Hepatocyte (in vitro differentiated cells and primary cell): ENCODE data around the genes ACADM, ZZZ3 and FUBP1.

- RAMPAGE, long total RNA, result no peak
- RRBS, result 2% methylated on average over 18 of the region's 42 CpGs
Measured at GRCh38 chr1:75614645-75615293, 3.9 kb upstream of the SLC44A5 start.

GRCh38 chr1:75615877-75616922, 5.3 kb upstream of the SLC44A5 start:
- RAMPAGE, long total RNA, result no peak
- RRBS, result 2% methylated on average over 19 of the region's 81 CpGs

DNA sequence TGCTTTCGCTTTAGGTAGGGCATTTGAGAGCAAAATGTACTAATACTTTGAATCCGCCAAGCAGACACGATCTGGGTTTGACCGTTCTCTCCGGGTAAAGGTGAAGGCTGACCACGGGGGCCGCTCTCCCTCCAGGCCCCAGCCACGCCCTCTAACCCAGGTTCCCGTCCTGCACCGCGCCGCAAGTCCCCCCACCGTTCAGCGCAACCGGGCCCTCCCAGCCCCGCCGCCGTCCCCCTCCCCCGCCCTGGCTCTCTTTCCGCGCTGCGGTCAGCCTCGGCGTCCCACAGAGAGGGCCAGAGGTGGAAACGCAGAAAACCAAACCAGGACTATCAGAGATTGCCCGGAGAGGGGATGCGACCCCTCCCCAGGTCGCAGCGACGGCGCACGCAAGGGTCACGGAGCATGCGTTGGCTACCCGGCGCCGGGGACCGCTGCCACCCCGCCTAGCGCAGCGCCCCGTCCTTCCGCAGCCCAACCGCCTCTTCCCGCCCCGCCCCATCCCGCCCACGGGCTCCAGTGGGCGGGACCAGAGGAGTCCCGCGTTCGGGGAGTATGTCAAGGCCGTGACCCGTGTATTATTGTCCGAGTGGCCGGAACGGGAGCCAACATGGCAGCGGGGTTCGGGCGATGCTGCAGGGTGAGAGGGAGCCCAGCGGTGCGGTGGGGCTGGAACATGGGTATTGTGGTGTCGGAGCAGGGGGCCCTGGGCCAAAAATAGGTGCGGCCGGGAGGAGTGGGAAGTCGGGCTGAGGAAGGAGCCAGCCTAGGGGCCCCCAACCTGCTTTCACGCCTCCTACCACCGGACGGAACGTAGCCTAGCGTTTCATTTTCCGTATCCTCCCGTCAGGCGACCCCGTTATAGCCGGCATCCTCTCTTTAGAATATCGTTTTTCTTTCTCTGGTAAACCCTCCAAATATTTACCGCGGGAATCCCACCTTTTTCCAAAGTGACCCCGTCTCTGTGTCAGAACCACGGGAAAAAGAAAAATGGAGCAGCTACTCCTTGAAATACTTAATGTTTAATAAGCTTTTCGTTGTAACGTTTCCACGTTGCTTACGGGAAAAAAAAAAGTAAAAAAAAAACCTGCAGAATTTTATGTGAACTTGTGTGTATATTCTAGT, at the start of gene ACADM:
ACADM (plus strand) TSS at position 532 of the 1,125 bp plus-strand sequence.
- RAMPAGE, long total RNA, result start-site peak on the plus strand centred at position 553 of the sequence, 63 bp wide, 454 and 131 reads in 2 replicates
- RRBS, result 1% methylated on average over 26 of the region's 85 CpGs

GRCh38 chr1:77282289-77283229, 740 bp downstream of the AK5 start:
- RAMPAGE, long total RNA, result no peak
- RRBS, result 3% methylated on average over 9 of the region's 52 CpGs

- RAMPAGE, long total RNA, result no peak
- RRBS, result no CpG with 5 or more reads among the region's 3 CpGs
Measured at GRCh38 chr1:77468438-77468980, 186.7 kb downstream of the AK5 start.

DNA sequence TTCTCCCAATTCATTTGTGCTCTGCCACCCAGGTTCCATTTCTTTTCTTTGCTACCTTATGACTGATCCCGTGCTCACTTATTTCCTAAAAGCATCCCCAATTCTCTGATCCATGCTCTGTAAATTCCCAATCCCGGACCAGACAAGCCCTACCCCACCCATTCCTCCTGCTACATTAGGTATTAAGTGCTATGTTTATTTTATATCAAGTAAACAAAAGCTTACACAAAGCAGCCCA, 112.7 kb downstream of the ZZZ3 start:
- RAMPAGE, long total RNA, result no peak
- RRBS, result no CpG with 5 or more reads among the region's 2 CpGs

DNA sequence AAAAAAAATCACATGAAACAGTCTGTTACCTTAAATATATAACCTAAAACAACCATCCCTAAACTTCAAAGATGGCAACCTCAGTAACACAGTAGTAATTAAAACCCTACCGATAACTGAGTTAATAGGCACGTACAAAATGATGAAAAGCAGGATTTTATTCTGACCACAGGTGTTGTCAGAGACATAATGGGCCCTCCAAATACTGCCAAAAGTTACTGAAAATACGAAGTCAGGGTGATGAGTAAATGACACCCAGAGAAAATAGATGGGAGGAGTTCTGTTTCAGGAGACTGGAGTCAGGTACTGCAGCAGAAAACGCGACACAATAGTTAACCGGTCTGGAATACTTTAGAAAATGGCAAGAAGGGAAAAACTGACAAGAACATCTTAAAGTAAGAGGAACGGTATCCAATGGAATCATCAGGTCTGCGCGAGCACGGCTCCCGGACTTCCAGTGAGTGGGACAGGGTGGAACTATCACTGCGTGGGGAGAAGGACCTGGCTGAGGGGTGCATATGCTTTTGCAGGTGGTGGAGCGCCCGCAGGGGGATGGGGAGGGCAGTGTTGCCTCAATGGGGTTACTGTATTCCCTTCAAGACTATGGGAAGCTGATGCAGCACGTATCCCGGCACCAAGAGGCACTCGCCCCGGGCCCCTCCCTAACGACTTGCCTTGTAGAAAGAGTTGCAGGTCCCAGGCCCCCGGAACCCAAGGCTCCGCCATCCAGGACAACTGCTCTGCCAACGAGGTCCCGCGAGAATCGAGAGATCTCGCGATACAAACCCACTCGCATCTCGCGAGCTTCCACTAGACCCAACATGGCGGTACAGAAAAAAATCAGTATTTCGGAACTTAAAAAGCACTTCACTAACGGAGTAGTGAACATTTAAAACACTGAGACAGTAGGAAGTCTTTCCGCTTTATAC, at the start of gene ZZZ3:
ZZZ3 (minus strand) TSS at position 748 of the 929 bp plus-strand sequence.
- RAMPAGE, long total RNA, result no peak
- RRBS, result 2% methylated on average over 8 of the region's 34 CpGs

- RAMPAGE, long total RNA, result no peak
- RRBS, result no CpG with 5 or more reads among the region's 14 CpGs
Measured at GRCh38 chr1:77847563-77848569, 40.6 kb upstream of the NEXN start.

GRCh38 chr1:77978983-77979707, at the start of gene FUBP1:
Gene FUBP1, minus strand, starts transcription at chr1:77979072.
- RAMPAGE, long total RNA, result no peak
- RRBS, result 2% methylated on average over 10 of the region's 55 CpGs

- RAMPAGE, long total RNA, result no peak
- RRBS, result no CpG with 5 or more reads among the region's 6 CpGs
Measured at GRCh38 chr1:78143472-78144260, 97.9 kb downstream of the GIPC2 start.

DNA sequence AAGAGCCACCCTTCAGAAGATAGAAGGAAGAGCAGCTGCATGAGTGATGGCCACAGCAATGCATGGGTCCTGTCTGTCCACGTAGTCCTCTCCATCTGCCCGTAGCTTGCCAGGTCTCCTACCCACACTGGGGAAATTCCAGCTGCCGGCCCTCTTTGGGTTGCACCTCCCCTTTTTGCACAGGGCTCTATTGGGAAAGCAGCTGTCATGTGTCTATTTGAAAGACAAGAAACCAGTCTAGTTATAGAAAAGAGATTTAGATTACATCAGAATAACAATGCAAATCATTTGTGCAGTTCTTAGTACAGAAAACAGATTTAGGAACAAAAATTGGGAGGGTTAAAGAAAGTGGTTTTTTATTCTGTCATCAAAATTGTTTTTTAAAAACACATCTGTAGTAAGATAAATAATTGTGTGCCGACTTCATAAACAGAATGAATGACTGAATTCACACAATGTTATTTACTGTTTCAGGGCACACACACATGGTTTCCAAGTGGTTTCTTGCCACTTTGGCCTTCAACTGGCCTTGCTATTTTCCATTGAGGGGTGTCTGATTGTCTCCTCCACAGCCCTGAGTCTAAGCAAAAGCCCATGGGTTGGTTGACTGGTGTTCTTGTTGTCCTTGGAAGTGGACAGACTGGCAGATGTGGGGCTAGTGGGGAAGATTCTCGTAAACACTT, 204.6 kb downstream of the GIPC2 start:
- RAMPAGE, long total RNA, result no peak
- RRBS, result no CpG with 5 or more reads among the region's 5 CpGs

DNA sequence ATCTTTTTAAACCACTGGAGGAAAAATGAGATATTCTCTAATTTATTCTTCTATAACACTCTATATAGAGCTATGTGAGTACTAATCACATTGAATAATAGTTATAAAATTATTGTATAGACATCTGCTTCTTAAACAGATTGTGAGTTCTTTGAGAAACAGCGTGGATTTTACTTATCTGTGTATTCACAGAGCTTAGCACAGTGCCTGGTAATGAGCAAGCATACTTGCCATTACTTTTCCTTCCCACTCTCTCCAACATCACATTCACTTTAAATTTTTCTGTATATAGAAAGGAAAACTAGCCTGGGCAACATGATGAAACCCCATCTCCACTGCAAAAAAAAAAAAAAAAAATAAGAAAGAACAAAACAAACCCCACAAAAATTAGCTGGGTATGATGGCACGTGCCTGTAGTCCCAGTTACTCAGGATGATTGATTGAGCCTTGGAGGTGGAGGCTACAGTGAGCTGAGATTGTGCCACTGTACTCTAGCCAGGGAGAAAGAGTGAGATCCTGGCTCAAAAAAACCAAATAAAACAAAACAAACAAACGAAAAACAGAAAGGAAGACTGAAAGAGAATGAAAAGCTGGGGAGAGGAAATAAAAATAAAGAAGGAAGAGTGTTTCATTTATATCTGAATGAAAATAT, 7.5 kb upstream of the IFI44 start:
- RAMPAGE, long total RNA, result no peak
- RRBS, result no CpG with 5 or more reads among the region's 3 CpGs

DNA sequence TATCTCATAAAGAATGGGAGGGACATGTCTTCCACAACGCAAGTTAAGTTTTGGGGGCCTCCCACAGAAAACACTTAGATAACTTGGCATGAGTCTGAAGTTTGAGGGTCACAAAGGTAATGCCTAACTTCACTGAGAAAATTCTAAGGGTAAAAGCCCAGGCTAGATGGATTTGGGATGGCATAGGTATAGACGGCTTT, 1038.9 kb upstream of the ADGRL4 start:
- RAMPAGE, long total RNA, result no peak
- RRBS, result no CpG with 5 or more reads among the region's 2 CpGs

- RAMPAGE, long total RNA, result no peak
- RRBS, result no CpG with 5 or more reads among the region's 4 CpGs
Measured at GRCh38 chr1:81493464-81494033, 307.2 kb upstream of the ADGRL2 start.

DNA sequence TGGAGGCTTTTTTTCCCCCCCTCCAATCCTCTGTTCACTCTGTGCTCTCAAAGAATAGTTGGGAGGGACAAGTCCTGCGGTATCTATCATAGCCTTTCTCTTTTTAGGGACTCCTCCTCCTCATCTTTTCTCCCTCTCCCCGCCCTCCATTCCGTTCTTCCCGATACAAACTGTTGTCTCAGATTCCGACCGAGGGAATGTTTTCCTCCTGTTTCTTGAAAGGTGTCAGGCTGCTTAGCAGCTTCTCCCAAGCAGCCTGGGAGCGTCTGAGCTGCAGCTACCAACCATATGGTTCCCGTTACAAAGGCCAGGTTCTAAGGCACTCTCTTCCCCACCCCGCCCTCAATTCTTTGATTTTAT, 2.7 kb downstream of the ADGRL2 start:
- RAMPAGE, long total RNA, result no peak
- RRBS, result no CpG with 5 or more reads among the region's 9 CpGs

- RAMPAGE, long total RNA, result no peak
- RRBS, result no CpG with 5 or more reads among the region's 37 CpGs
Measured at GRCh38 chr1:82136112-82136988, 335.6 kb downstream of the ADGRL2 start.

- RAMPAGE, long total RNA, result no peak
- RRBS, result no CpG with 5 or more reads among the region's 2 CpGs
Measured at GRCh38 chr1:83766222-83766710, 232.7 kb downstream of the TTLL7 start.

DNA sequence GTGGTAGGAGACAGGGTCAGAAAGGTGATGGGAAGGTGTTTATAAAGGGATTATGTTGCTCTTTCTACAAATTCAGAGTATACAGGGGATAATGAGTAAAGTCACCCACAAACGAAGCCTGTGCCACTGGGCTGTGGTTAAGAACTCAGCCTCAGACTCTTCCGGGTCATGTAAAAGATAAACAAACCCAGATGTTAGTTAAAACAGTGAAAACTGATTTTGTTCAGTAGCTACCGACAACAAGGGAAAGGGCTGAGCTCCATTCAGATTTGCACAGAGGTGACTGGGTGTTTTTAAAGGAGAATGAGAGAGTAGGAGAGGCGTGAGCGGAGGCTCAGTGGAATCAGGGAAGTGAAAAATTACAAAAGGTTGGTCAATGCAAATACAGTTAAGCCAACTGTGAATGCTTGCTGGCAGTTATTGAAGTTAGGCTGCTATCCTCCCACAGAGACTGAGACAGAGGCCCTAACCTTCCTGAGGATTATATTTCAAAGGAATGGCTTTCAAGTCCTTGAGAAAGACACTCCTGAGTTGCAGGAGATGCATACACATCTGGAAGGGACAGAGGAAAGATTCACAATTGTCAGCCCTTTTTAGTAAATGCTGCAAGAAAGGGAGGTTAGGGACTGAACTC, 30.0 kb upstream of the SAMD13 start:
- RAMPAGE, long total RNA, result no peak
- RRBS, result no CpG with 5 or more reads among the region's 5 CpGs

DNA sequence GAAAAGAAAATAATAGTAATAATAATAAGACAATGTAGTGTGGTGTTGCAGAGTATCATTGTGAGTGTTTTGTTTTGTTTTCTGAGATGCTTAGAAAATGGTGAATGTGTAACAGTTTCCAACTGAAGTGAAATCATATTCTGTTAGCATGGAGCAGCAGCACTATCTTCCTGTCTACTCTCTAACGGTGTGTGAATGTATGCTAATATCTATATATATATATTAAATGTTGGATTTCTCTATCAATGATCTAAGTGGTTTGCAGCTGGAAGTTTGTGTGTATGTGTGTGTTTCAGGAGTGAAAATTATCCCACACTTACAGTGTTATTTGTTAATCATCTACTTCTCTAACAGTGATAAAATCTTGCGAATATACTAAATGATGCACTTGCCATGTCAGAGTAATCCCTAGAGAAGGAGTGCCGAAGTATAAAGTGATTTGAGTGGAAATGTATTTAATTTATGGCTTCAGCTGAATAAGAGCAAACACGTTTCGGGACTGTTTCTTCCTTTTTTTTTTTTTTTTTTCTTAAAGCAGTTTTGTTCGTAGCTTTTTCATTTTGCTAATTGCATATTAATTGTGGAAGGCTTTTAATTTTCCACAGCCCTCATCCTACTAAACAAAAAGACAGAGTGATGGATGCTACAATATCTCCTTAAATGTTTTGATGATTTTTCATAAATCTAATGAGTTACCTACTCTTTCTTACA, 475 bp downstream of the SAMD13 start:
- RAMPAGE, long total RNA, result no peak
- RRBS, result no CpG with 5 or more reads among the region's 6 CpGs

- RAMPAGE, long total RNA, result no peak
- RRBS, result no CpG with 5 or more reads among the region's 3 CpGs
Measured at GRCh38 chr1:84407732-84408724, 9.7 kb downstream of the DNASE2B start.